Thoracic aorta endothelial cell (primary cell): ENCODE results near the genes MS4A4A and MS4A12.

- CAGE, long polyA plus RNA: no peak
Observed at GRCh38 chr11:58611148-58611799, 11.2 kb upstream of the CNTF start.

- CAGE, long polyA plus RNA: no peak
Observed at GRCh38 chr11:59107278-59107660, 232 bp downstream of the FAM111B start.

DNA sequence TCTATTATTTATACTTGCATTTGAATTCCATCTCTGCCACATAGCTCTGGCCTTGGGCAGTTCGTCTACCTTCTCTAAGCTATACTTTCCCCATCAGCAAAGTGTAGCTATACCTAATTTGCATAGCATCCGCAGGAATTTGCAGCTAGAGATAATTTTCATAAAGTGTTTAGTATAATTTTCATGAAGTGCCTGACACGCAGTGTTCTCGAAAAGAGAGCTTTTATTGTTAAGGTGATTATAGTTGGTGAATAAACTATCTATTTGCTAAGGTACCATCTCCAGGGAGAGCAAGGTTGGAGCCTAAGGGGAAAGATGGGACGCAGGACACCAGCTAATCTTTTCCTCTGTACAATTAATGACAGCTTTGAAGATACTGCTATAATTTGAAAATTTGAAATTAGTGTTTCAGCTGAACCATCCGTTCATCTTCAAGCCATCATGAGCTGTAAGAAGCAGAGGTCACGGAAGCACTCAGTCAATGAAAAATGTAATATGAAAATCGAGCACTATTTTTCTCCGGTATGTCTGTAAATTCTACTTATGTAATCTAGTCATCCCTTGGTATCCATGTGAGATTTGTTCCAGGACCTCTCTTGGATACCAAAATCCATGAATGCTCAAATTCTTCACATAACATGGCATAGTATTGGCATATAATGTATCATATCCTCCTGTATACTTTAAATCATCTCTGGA, 5.9 kb downstream of the FAM111A start:
- CAGE, long polyA plus RNA: no peak

- CAGE, long polyA plus RNA: no peak
Observed at GRCh38 chr11:59174626-59175056, 2.7 kb downstream of the DTX4 start.

DNA sequence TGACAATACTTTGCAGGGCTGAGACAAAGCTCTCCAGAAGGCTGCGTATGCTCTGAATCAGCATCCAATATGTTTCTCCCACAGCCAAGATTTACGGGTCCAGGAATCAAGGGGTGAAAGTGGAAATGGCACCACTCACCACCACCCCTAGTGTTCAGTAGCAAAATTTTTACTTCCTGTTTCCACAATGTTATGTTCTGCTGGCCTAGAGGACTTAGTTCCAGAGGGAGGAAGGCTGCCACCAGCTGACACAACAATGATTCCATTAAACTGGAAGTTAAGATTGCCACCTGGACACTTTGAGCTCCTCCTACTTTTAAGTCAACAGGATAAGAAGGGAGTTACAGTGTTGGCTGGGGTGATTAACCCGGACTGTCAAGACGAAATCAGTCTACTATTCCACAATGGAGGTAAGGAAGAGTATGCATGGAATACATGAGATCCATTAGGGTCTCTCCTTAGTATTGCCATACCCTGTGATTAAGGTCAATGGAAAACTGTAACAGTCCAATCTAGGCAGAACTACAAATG, 68.6 kb upstream of the MPEG1 start:
- CAGE, long polyA plus RNA: no peak

- CAGE, long polyA plus RNA: no peak
Observed at GRCh38 chr11:59550803-59551435, 39.6 kb downstream of the OR4D9 start.

- CAGE, long polyA plus RNA: no peak
Observed at GRCh38 chr11:59551436-59551567, 40.0 kb downstream of the OR4D9 start.

DNA sequence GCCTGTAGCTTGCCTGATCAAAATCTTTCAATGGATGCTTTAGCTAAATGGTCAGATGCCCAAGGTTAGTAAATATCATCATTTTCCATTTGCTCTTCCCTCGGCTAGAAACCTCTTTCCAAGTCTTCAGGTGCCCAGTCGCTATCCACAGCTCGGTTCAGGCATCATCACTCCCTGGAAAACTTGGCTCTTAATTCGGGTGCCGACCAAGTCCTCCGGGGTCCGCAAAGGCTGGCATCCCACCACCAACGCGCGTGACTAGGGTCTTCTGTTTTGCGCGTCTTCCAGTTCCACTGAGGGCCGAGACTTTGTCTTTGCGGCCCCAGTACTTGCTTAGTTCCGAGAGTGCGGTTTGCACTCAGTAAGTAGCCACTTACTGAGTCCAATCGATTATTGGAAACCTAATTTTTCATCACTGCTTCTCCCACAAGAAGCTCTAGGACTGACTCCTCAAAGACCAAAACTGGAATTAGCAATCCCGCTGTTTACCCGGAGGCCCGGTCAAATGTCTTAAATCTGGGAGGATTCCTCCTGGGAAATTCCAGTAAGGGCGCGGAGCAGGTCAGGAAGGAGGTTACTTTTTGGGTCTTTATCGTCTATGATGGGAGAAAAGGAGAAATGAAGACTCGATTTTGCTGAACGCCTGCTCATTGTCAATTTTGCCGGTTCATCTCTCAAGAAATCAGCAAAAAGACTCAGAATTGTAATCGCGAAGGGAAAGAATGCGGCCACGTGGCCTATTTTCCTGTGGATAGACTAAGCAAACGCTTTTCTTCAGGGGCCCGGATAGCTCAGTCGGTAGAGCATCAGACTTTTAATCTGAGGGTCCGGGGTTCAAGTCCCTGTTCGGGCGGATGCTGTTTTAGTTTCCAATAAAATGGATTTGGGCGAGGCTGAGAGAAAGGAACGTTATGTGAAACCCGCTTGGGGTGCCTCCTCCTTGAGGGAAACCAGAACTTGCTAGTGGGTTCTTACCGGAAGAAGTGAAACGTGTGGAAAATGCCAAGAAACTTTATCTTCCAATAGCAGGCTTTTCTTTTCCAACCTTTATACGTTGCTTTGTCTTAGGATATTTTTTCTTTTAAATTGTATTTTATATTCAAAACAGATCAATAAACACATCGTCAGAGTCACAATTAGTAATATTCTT, 44.7 kb downstream of the OR4D9 start:
- CAGE, long polyA plus RNA: no peak

GRCh38 chr11:60183519-60184272, 813 bp upstream of the MS4A6A start:
- CAGE, long polyA plus RNA: no peak

GRCh38 chr11:60186572-60186935, 3.7 kb upstream of the MS4A6A start:
- CAGE, long polyA plus RNA: no peak

DNA sequence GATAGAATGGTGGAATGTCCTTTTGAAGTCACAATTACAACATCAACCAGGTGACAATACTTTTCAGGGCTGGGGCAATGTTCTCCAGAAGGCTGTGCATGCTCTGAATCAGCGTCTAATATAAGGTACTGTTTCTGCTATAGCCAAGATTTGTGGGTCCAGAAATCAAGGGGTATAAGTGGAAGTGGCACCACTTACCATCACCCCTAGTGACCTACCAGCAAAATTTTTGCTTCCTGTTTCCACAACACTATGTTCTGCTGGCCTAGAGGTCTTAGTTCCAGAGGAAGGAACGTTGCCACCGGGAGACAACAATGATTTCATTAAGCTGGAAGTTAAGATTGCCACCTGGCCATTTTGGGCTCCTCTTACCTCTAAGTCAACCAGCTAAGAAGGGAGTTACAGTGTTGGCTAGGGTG, 20.5 kb downstream of the MS4A4E start:
- CAGE, long polyA plus RNA: no peak

GRCh38 chr11:60280284-60280947, at the start of gene MS4A4A:
MS4A4A (plus strand) TSS chr11:60280666.
- CAGE, long polyA plus RNA: no peak

DNA sequence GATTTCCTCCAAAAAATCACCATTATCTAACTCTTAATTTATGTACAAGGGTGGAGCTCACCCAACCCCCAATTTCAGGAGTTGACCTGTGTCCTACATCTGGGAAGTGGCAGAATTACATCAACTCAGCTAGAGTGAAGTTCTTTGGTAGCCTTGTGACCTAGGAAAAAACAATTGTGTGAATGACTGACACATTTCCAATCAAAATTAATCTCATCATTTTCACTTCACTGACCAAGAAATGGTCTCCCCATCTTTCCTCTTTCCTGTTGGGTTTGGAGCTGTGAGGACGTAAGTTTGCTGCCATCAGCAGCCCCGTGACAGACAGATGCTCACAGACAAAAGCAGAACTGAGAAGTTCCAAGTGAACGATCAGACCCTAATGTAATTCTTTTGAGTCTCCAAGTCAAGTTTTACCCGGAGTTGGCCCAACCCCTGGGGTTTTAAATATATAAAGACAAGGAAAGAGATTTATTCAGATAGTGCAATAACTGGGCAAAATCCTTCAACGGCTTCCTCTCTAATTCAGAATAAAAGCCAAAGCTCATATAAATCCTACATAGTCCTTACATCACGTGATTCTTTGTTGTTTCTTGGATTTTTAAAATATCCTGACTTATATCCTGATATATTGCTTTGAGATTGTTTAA, 16.4 kb upstream of the MS4A6E start:
- CAGE, long polyA plus RNA: no peak

DNA sequence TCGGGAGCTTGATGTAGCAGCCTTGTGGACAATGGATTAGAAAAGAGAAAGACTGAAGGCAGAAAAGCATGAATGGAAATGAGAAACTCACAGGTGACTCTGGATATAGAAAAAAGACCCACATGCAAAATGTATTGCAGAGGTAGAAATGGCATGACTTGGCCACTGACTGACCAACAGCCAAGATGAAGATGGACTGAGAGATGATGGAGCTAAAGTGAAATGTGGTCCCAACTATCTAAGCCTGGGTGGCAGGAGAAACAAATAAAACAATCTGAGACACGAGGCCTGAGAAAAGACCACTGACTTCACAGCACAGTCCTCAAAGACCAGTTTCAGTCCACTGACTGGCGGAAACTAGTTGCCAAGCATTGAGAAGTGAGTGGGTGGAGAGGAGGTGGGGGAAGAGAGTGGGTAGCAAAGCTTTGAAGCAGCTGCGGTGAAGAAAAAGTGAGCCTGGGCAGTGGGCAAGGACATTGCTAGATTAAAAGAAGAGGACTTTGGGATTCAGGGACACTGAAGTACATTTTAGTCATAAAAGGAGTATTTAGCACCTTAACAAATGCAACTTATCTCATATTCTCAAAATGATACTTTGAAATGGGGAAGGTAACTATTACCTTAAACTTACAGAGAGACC, 1.9 kb downstream of the MS4A1 start:
- CAGE, long polyA plus RNA: no peak

GRCh38 chr11:60492695-60492939, at the start of gene MS4A12:
MS4A12 (plus strand) TSS chr11:60492778.
- CAGE, long polyA plus RNA: no peak

- CAGE, long polyA plus RNA: no peak
Observed at GRCh38 chr11:60498830-60499430, 6.4 kb downstream of the MS4A12 start.

DNA sequence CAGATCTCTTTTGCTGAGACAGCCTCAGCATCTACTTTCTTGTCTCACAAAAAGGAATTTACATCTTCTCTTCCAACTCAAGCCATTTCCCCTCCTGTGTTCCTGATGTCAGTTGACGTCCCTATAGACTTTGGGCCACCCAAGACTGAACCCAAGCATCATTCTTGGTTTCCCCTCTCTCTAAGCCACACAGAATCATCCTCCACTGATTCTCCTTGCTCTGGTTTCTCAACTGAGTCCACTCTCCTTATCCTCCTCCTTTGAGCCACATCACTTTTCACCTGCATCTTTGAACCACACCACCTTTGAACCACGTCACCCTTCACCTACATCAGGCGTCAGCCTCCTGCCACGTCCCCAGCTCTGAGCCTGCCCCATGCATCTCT, 4.0 kb upstream of the MS4A10 start:
- CAGE, long polyA plus RNA: no peak

GRCh38 chr11:60852567-60853084, 3.1 kb downstream of the PTGDR2 start:
- CAGE, long polyA plus RNA: no peak

- CAGE, long polyA plus RNA: no peak
Observed at GRCh38 chr11:60936220-60936897, 12.1 kb downstream of the TMEM132A start.

DNA sequence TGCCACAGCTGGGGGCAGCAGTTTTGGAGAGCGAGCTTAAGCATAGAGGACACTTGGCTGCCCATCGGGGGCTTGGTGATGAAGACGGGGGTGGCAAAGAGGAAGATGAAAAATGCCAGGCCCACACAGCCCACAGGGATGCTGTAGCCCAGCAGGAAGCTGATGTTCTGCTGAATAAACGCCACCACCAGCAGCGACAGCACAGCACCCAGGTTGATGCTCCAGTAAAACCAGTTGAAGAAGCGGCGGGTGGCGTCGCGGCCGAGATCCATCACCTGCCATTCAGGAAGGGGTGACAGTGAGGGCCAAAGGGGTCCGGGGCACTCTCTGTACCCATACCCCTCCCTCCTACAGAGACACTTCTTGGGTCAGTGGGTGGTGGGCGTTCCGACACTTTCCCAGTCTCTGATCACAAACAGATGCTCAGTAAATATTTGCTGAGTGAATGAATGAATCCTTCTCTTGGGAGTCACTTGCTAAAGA, 5.4 kb downstream of the SLC15A3 start:
- CAGE, long polyA plus RNA: no peak